ENCODE results near the gene TACO1.

GRCh38 chr17:62627972-62628268 lies 450 bp downstream of the MRC2 start:
- RRBS, result 1% methylated on average over 10 of the region's 26 CpGs
CAGE:
- cytosol, long polyA plus RNA, result start-site peak on the minus strand at chr17:62628018-62628058, 33 and 38 reads in 2 replicates
- long polyA plus RNA, result no peak
- nucleus, long polyA plus RNA, result no peak

DNA sequence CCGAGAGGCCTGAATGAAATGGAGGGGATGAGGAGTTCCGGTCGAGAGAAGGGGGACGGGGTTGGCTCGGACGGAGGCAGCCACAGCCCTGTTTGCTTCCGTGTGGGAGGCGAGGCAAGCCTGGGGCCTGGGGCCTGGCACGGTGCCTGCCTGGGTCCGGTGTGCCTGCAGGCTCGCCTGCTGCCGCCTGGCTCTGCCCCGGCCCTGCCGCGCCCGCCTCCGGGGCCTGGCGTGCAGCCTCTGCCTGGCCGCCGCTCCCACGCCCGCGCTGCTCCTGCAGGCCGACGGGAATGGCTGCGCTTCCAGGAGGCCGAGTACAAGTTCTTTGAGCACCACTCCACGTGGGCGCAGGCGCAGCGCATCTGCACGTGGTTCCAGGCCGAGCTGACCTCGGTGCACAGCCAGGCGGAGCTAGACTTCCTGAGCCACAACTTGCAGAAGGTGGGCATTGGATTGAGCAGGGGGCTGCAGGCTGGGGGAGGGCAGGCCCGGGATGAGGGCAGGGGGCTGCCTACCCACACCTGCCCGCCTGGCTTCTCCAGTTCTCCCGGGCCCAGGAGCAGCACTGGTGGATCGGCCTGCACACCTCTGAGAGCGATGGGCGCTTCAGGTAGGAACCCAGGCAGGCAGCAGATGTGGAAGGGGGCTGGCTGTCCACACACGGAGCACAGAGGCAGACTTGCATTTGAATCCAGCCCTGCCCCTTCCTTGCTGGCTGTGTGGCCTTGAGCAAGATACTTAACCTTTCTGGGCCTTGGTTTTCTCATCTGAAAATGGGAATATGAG lies 53.2 kb downstream of the MRC2 start:
- RRBS, result 94% methylated on average over 8 of the region's 42 CpGs
CAGE:
- cytosol, long polyA plus RNA, result no peak
- long polyA plus RNA, result no peak
- nucleus, long polyA plus RNA, result no peak

DNA sequence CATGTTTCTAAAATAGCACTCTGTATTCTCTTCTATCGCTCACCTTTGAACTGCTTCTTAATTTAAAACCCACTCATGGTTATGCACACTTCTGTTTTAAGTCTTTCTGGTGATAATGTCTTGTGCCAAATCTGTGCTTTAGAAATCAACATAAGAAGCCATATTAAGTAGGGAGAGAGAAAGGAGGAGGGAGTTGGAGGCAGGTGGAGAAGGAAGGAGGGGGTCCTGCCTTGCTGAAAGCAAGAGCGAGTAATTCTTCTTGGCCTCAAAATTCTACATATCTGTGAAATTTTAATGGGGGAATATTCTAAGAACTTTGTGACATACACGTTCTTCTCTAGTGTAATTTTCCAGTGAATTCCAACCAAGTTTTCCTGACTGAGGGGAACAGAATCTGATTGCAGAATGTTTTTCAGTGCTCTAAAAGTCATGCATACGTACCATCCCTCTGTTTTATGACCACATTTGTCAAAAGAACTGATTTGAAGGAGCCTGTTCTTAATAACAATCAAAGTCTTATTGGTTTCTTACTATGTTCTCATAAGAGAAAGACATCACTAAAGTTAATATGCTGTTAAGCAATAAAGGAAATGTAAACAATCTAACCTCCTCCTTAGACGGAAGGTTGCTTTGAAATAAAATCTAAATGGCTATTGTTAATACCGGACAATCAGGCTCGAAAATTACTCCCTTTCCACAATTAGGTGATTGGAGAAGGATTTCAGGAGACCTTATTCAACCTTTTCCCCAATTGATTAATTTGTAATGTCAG lies 1.5 kb downstream of the MARCHF10 start:
- RRBS, result no CpG with 5 or more reads among the region's 7 CpGs
CAGE:
- cytosol, long polyA plus RNA, result no peak
- long polyA plus RNA, result no peak
- nucleus, long polyA plus RNA, result no peak

DNA sequence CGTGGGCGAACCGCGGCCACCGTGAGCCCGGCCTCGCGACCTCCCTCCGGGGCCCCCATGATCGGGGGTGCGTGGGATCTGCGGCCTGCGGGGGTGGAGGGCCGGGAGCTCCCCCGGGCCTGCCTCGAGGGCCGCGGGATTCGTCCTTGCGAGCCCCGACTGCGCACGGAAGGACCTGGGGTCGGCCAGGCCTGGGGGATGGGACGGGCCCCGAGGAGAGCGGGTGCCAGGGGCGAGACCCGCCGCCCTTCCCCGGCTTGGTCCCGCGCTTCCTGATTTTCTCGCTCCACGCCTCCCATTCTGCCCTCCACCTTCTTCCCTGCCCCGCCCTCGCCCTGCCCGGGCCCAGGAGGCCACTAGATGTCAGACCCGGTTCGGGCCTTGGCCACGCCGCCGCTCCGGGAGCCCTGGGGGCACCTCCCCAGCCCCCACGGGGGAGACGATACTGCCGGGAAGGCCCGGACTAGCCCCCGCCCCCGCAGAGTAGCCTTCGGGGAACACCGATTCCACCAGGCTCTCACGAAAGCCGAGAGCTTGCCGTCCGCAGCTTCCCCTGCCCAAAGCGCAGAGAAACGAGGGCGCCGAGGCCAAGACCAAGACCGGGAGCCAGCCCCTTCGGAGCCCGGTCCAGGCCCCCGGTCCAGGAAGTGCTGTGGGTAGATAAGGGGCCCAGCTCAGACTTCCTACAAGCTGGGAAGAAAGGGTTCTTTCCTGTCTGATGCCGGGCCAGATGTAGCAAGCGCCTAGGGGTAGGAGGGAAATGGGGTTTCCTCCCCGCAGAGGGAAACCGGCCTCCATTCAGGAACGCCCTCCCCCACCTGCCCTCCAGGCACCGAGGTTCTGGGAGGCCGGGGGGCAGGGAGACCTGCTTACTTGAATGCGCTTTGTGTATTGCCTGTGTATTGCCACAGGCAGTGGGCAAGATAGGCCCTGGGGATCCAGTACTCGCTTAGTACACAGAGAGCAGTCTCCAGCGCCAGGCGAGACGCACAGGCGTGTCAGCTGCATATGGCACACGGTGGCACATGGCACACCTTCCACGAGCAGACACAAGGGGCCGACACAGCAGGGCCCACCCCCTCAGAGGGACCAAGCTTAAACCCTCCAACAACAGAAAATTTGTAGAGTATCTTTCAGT lies 735 bp upstream of the CYB561 start:
- RRBS, result 58% methylated on average over 31 of the region's 80 CpGs
CAGE:
- cytosol, long polyA plus RNA, result no peak
- long polyA plus RNA, result no peak
- nucleus, long polyA plus RNA, result no peak

DNA sequence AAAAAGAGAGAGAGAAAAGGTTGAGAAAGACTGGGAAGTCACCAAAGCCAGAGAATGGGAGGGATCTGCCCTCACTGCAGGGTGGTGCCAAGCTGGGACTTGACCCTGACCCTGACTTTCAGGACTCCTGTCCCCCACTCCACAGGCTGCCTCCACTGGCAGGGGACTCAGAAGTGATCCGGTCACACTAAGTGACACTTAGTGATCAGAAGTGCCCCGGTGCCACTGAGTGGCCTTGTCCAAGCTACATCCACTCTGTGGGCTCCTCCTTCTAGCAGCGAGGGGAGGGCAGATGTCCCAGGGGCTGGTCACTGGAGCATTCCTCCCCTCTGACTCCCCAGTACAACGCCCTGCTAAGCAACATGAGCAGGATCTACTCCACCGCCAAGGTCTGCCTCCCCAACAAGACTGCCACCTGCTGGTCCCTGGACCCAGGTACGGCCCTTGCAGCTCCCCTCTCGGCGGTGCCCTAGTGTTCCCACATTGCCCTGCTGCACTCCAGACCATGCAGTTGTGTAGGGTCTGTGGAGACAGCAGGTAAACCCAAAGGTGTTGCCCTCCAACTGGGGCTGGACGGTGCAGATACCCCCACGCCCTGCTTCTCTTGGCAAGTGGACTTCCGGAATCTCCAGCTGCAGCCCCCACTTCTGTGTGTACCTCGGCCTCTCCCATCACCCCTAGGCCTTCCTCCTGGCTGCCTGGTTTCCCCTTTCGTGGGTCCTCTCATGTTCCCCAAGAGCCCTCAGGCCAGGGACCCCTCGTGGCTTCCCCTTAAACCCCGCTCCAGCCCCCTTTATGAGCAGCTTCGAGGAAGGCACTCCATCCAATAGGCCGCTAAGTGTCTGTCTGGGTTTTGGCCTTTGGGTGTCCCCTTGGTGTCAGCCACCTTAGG lies 2.1 kb downstream of the ACE start:
- RRBS, result 69% methylated on average over 2 of the region's 17 CpGs
CAGE:
- cytosol, long polyA plus RNA, result no peak
- long polyA plus RNA, result no peak
- nucleus, long polyA plus RNA, result no peak

- RRBS, result no CpG with 5 or more reads among the region's 23 CpGs
CAGE:
- cytosol, long polyA plus RNA, result no peak
- long polyA plus RNA, result no peak
- nucleus, long polyA plus RNA, result no peak
Measured at GRCh38 chr17:63484043-63485183, 7.6 kb downstream of the ACE start.

DNA sequence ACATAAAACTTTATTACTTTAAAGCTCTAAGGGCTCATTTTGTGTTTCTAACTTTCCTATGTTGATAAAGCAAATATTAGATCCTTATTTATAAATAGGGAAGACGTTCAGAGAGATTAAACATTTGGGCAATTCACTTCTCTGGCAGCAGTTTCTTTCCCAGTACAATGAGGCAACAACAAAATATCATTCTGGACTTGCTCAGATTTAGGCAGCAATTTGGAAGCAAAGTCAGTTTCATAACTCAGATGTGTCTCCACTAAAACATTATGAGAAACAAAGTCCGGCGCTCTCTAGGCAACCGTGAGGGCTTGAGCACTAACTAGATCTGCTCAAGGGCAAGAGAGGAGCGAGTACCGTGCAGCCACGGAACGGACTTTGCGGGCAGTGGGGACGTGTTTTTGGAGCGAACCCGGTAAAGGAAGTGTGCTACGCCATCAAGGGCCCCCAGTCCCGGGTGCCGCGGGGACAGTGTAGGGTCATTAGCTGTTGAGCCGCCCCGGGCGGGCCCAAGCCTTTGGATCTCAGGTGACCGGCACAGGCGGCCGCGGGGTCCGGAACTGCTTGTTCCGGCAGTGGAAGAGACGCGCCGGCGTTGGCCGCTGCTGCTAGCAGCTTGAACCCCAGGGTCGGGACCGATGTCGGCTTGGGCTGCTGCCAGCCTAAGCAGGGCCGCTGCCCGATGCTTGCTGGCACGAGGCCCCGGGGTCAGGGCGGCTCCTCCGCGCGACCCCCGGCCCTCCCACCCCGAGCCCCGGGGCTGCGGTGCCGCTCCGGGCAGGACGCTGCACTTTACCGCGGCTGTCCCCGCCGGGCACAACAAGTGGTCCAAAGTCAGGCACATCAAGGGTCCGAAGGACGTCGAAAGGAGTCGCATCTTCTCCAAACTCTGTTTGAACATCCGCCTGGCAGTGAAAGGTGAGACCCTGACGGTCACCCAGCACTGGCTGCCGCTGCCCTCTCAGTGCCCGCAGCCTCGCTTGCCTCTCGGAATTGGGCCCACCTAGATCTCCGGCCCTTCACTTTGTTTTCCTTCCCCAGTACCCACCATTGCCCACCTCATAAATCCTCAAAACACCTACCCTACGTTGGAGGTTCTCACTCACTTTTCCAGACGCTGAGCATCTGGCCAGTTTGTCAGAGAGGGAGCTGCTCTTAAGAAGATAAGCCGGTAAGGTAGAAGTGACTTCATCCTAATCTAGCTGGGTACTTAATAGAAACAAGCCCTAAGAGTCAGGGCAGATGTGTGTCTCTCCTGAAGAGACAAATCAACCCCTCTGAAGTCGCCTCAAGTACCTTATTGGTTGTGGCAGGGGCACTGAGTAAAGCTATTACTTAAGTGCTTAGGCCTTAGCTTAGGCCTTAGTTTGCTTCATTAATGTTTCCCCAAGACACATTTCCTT lies at the start of gene TACO1:
TSS of gene TACO1 (plus strand) at position 450 of the 1,403 bp plus-strand sequence.
- RRBS, result 1% methylated on average over 12 of the region's 67 CpGs
CAGE:
- cytosol, long polyA plus RNA, result start-site peak on the plus strand centred at position 452 of the sequence, 40 bp wide, 95 and 147 reads in 2 replicates
- long polyA plus RNA, result start-site peak on the plus strand centred at position 461 of the sequence, 31 bp wide, 85 and 149 reads in 2 replicates
- nucleus, long polyA plus RNA, result start-site peak on the plus strand centred at position 453 of the sequence, 8 bp wide, 93 and 90 reads in 2 replicates

- RRBS, result no CpG with 5 or more reads among the region's 3 CpGs
CAGE:
- cytosol, long polyA plus RNA, result no peak
- long polyA plus RNA, result no peak
- nucleus, long polyA plus RNA, result no peak
Measured at GRCh38 chr17:63683239-63683785, 16.6 kb downstream of the LIMD2 start.

DNA sequence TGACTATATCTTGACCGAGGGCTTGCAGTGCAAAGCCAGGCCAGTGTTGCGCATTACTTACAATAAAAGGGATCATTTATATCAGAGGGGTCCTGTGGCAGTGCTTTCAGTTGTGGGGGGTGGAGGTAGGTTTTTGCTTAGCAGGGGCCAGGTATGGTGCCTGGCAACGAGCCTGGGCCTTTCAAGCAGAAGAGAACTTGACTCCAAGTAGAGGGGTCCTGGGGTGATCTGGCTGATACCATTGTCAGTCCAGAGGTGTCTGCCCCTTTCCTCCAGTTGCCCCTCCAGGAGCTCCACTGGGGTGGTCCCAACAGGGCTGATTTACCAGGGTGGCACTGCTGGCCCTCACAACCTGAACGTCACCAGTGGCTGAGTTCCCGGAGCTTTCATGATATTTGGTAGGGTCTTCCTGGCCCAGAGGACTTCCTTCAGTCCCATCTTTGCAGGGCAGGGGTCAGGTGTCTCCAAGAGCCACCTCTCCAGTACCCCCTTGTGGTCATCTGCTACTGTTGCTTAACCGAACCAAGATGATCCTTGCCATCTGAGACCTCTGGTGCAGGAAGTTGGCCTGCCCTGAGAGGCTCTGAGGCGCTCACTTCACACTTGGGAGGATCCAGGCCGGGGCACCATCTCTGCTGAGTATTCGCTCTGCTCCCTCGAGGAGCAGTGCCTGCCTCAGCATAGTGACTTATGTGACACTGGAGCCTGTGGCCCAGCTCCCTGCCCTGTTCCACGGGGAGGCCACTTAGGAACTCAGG lies 3.5 kb downstream of the LIMD2 start:
- RRBS, result no CpG with 5 or more reads among the region's 11 CpGs
CAGE:
- cytosol, long polyA plus RNA, result no peak
- long polyA plus RNA, result no peak
- nucleus, long polyA plus RNA, result no peak

- RRBS, result no CpG with 5 or more reads among the region's 6 CpGs
CAGE:
- cytosol, long polyA plus RNA, result no peak
- long polyA plus RNA, result no peak
- nucleus, long polyA plus RNA, result start-site peak on the minus strand at chr17:63745668-63745996, 33 and 51 reads in 2 replicates
Measured at GRCh38 chr17:63745524-63746311, 4.1 kb upstream of the STRADA start.

GRCh38 chr17:63817616-63818632 lies 9.3 kb upstream of the PSMC5 start:
- RRBS, result 96% methylated on average over 3 of the region's 29 CpGs
CAGE:
- cytosol, long polyA plus RNA, result no peak
- long polyA plus RNA, result no peak
- nucleus, long polyA plus RNA, result no peak

DNA sequence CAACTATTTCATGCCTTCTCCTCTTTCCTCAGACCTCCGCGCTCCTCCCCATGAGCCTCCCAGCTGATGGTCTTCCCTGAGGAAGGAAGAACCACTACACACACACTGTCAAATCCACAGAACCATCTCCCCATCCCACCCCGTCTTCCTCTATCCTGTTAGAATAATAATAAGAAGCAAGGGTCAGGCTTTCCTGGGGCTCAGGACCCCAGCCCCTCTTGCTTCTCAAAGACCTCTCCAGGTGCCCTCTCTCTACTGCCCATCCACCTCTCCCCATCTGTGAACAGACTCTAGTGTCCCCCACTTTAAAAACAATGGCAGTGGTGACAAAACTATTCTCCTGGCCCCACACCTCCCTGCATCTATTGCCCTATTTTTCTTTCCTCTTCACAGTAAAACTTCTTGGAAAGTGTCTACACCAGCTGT lies 3.7 kb upstream of the SCN4A start:
- RRBS, result no CpG with 5 or more reads among the region's 3 CpGs
CAGE:
- cytosol, long polyA plus RNA, result no peak
- long polyA plus RNA, result no peak
- nucleus, long polyA plus RNA, result no peak

- RRBS, result no CpG with 5 or more reads among the region's 3 CpGs
CAGE:
- cytosol, long polyA plus RNA, result no peak
- long polyA plus RNA, result no peak
- nucleus, long polyA plus RNA, result no peak
Measured at GRCh38 chr17:64082831-64083294, 47.1 kb downstream of the ERN1 start.

GRCh38 chr17:64128828-64129512 lies 974 bp downstream of the ERN1 start:
- RRBS, result no CpG with 5 or more reads among the region's 15 CpGs
CAGE:
- cytosol, long polyA plus RNA, result no peak
- long polyA plus RNA, result no peak
- nucleus, long polyA plus RNA, result no peak

DNA sequence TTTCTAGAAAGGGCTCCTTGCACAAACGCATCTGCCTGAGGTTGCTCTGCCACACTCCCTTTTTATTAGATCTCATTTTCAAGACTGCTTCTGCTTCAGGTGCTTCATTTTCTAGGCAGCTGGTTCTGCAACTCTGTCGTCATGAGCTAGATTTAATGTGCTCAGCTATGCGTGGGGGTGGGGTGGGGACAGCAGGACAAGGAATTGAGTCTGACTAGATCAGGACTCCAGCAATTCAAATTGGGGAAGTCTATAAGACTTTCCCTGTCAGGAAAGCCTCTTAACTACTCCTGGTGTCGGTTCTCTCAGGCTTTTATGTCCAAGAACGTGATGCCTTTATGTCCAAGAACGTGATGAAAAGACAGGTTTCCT lies 29.3 kb upstream of the ERN1 start:
- RRBS, result no CpG with 5 or more reads among the region's 6 CpGs
CAGE:
- cytosol, long polyA plus RNA, result no peak
- long polyA plus RNA, result no peak
- nucleus, long polyA plus RNA, result no peak

DNA sequence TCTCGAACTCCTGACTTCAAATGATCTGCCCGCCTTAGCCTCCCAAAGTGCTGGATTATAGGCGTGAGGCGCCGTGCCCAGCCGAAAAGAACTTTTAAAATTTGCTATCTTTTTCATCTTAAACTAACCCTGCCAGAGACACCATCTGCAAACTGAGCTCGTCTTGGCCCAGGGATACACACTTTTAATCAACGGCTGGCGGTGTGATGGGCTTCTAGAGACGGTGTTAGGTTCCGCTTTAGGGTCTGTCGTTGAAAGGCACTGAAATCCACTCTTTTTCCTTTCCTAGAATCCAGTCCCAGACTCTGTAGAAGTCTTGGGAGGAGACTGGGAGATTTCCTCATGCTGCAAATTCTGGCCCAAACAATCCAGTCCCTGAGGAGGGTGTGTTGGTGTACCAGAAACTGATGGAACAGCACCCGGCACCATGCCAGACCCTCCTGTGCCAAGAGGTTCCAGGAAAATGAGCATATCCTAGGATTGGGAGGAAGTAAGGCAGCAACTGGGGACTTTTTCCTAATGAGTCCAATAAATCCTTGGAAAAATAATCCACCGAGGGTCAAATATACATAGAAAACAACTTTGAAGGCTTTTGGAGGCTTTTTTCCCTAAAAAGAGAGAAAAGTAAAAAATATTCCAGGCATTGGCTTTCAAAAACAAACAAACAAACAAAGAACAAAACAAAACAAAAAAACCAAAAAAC lies 52.1 kb upstream of the TEX2 start:
- RRBS, result no CpG with 5 or more reads among the region's 14 CpGs
CAGE:
- cytosol, long polyA plus RNA, result no peak
- long polyA plus RNA, result no peak
- nucleus, long polyA plus RNA, result no peak

DNA sequence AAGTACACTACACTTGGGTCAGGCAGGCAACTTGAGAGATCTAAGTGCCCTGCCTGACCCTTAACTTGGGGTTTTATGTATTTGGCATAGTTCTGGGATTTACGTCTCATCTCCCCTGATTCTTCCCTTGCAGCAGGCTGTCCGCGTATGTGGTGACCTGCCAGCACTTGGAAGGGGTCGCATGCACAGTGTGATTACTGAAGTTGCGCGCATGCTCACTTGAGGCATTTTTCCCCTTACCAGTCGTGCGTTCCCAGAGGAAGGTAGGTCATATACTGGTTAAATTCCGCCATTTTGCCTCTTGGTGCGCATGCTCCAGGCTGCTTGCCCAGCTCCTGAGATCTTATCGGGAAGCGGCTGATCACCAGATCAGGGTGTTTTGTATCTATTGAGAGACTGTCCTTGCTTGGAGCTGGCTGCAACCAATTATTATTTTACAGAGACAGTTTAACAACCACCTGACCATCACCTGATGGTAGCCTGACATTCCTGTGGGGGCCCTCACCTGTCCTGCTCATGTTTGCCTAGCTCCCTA lies 56.5 kb upstream of the TEX2 start:
- RRBS, result no CpG with 5 or more reads among the region's 12 CpGs
CAGE:
- cytosol, long polyA plus RNA, result no peak
- long polyA plus RNA, result no peak
- nucleus, long polyA plus RNA, result no peak

GRCh38 chr17:64384381-64384813 lies 6.3 kb downstream of the PECAM1 start:
- RRBS, result no CpG with 5 or more reads among the region's 4 CpGs
CAGE:
- cytosol, long polyA plus RNA, result no peak
- long polyA plus RNA, result no peak
- nucleus, long polyA plus RNA, result no peak

GRCh38 chr17:64418495-64419009 lies 27.9 kb upstream of the PECAM1 start:
- RRBS, result no CpG with 5 or more reads among the region's 12 CpGs
CAGE:
- cytosol, long polyA plus RNA, result no peak
- long polyA plus RNA, result no peak
- nucleus, long polyA plus RNA, result no peak

GRCh38 chr17:64496702-64496953 lies 226 bp downstream of the POLG2 start:
- RRBS, result 1% methylated on average over 9 of the region's 15 CpGs
CAGE:
- cytosol, long polyA plus RNA, result no peak
- long polyA plus RNA, result no peak
- nucleus, long polyA plus RNA, result no peak